Neural crest cell (in vitro differentiated cells): ENCODE measurements around the genes IRS1 and PID1.

DNA sequence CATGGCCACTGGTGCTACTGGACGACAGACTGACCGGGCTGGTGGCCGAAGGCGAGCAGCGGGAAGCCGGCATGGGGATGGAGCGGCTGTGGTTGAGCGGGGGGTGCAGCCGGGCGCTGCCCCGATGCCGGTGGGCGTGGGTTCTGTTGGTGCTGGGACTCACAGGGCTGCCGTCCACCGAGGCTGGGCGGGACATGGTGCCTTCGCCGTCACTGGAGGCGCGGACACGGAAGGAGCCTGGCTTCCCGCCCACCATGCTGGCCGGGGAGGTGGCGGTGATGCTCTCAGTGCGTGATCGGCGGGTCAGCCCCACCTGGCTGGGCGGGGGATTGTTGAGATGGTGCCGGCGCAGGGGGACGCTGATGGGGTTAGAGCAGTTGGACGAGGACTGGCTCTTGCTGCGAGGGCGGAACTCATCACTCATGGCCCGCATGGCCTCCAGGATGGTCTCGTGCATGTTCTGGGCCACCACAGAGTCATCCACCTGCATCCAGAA, 2.0 kb downstream of the IRS1 start:
- PRO-cap, result no peak

DNA sequence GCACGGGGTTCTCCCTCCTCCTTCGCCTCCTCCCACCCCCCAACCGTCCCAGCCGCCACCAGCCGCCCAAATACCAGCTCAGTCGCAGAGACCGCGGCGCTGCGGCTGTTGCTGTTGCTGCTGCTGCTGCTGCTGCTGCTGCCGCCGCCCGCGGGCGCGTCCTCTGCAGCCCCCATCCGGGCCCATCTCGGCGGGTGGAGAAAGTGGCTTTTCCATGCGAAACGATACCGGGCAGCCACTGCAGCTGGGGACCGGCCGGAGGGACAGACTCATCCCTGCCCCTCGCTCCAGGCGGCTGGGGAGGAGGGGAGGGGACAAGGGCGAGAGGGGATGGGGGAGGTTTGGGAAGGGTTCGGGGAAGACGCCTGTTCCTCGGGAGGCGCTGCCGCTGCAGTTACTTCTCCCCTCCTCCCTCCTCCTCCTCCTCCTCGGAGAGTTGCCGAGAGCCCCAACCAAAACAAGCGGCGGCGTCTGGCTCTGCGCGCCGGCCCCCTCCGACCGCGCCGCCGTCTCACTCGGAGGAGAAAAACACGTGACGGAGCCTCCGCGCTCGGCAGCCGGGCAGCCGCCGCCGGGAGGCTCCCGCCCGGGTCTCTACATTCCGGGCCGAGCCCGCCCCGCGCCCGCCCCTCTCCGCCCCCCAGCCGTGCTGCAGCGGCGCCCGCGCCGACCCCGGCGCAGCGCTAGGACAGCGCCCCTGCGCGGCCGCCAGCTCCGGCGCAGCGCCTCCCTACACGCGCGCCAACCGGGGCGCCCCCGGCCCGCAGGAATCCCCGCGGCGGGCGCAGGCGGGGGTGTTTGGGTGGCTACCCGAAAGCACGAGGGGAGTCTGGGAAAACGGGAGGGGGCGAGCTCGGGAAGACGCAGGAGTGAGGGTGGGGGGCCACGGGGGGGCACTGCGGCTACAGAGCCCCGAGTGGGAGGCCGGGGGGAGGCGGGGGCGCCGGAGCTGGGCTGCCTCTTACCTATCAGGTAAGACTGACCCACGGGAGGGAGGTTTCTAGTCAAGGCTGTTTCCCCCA, at the start of gene IRS1:
Gene IRS1, minus strand, starts transcription at position 570 of the 1,022 bp plus-strand sequence.
- PRO-cap, result bidirectional peak, plus-strand start at position 81 of the sequence, minus-strand start outside the sequence; bidirectional peak, plus-strand start at position 238 of the sequence, minus-strand start at position 167 of the sequence; bidirectional peak, plus-strand start at position 733 of the sequence, minus-strand start at position 513 of the sequence

GRCh38 chr2:226905553-226906970, 70.2 kb downstream of the RHBDD1 start:
- PRO-cap, result no peak

DNA sequence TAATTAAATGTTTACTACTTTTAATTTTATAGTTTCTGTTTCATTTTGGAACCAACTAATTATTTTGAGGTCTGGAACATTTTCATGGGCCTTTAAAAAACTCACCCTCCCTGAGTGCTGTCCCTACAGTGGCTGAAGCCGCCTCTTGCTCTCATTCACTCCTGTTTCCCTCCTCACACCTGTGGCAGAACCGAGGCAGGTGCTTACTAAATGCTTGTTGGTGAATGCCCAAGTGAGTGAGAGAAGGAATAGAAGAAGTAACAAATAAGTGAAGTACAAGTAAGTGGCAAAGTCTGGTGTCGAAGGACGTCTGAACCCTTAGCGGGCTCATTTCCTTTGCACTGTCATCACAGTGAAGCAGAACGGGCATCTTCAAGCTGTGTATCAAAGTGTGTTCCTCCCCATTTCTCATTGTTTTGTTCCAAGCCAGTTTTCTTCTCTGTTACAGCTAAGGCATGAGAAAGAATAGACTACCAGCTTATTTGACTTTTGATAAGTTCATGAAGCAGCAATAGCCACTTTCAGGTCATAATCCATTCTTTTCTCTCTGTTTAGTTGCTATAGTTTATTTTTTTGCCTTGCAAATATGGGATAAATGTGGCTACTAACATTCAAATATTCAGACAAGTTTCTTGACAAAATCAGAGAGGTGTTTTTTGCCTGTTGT, 135.3 kb downstream of the RHBDD1 start:
- PRO-cap, result no peak

DNA sequence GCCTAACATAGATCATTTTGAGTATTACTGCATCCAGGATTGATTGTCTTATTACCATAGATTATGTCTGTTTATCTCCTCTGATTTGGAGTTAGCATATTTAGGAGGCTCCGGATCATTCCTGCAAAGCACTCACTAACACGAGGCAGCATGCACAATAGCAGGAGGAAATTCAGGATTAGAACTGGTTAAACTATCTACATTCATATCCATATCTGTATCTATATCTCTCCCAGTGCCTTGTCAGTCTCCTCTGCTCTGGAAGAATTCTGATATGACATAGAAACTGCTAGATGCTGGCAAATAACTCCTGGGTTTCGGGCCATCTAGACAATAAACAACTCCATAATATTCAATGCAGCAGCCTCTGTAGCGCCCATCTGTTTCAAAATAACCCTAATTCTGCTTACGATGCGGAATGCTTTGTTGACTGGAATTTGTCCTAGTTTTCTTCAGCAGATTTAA, 149.2 kb downstream of the RHBDD1 start:
- PRO-cap, result no peak

GRCh38 chr2:227324478-227324954, 535 bp upstream of the MFF start:
- PRO-cap, result unidirectional peak, plus-strand start at chr2:227324778; unidirectional peak, plus-strand start at chr2:227324784

DNA sequence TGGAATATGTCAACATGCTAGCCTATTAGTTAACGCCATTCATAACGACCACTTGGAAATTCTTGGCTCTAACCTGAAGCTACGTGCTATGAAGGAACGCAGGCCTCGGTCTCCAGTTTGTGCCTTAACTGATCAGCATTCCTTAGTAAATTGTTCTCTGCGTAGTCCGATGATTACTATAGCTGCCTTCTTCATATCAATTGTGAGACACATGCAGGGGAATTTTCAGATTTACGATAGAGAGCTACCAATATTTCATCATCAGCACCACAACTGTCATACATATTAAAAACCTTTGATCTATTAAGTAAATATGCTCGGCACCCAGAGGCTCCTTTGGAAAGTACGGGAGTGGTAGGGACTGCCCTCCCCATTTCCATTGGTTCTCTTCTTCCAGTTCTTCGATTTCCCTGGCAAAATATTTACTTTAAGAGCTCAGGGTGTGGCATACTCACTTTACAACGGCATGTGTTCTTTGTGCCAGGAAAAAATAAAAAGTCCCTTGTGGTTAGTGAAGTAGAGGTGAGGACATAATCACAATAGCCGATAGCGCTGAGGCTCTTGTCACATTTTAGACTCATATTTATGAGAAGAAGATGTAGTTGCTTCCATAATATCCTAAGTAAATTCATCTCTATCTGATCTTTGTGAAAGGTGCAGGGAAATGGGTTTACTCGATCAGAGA, 17.3 kb upstream of the CCL20 start:
- PRO-cap, result no peak

DNA sequence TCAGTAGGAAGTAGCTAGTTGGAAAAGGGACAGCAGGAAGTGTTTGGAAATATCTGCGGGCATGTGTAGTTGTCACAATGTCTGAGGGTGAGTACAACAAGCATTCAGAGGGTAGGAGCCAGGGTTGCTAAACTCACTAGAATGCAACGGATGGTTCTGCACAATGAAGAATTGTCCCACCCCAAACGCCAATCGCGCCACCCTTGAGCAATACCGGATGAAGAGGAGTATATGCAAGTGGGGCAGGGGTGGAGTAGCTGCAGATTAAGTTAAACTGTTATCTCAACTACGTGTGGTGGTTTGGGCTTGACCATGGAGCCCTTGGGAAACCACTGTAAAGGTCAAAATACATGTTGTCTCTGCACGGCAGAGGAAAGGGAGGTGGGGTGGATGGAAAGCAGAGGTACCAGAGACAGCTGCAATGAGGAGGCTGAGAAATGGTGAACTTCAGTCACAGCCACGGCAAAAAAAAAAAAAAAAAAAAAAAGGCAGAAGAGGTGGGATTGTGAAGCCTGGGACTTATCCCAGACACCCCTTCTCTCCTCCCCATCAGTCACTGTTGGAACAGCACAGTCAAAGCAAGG, 5.2 kb downstream of the CCL20 start:
- PRO-cap, result no peak

GRCh38 chr2:229035331-229035944, 235.6 kb downstream of the PID1 start:
- PRO-cap, result no peak

DNA sequence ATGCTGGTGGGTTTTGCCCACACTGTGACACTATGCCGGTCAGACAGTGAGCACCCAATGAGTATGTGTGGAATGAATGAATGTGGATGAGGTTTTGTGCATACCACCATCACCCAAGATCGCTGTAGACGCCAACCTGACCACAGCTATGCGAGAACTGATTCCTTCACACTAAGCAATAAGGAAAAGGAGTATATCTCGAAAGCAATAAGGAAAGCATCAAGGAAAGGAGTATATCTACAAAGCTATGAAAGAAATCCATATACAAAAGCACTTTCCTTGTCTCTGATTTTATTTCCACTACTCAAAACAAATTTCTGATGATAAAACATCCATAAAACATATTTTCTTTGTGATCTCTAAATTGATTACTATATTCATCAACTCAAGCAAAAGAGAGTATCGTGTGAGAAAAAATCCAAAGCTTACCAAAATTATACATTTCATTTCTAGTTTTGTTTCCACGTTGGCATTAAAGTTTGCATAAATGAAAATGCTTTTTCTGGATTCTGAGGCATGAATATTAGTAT, 116.5 kb downstream of the PID1 start:
- PRO-cap, result no peak

DNA sequence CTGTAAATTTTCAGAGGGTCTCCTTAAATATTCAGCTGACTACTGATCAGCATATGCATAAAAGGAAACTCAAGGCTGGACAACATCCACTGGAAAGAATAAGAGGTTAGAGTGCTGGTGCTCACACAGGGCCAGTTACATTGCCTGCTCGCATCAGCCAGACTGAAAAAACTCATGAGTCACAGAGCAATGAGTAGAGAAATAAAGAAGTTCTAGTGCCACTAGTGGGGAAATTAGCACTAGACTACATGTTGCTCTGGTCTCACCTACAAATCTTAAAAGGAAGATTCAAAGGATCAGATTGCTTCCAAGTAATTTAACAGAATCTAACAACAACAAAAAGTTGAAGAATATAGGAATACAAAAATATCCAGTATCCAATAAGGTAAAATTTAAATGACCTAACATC, 106.2 kb downstream of the PID1 start:
- PRO-cap, result no peak

GRCh38 chr2:229179511-229180034, 91.5 kb downstream of the PID1 start:
- PRO-cap, result no peak

DNA sequence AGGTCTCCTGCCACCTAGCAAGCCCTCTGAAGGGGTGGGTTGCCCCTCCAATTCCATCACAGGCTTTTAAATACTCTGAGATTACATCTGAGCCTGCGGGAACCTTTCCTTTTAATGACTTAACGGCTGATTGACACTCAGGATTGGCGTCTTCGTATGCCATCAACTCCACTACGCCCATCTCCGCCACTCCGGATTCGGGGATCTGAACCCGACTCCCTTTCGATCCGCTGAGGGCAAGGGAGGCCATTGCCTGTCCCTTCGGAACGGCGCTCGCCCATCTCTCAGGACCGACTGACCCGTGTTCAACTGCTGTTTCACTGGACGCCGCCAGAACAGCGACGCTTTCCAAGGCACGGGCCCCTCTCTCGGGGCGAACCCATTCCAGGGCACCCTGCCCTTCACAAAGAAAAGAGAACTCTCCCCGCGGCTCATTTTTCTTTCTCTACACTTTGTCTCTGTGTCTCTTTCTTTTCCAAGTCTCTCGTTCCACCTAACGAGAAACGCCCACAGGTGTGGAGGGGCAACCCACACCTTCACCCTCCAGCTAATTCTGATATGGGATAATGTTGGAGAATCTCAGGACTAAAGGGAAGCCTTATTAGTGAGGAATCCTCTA, 90.4 kb downstream of the PID1 start:
- PRO-cap, result no peak

DNA sequence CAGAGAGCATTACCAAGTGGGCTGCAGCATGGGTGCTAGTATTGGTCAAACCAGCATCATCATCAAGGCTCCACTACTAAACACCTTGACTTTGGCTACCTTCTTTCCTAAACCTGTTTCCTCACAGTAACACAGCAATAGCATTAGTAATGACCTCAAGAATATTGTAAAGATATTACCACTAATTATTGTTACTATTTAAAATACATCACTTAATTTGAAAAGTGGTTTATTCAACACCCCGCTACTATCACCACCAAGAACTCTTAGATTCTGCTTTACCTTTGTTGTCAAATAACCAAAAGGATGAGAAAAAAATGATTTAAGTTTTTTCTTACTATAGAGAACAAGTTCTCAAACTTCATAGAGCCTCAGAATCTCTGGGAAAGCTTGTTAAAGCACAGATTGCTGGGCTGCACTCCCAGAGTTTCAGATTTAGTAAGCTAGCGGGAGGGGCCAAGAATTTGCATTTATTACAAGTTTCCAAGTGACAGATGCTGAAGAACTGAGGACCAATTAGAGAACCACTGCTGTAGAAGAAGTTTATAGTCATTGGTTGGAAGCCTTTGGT, 32.2 kb downstream of the PID1 start:
- PRO-cap, result no peak

GRCh38 chr2:229271058-229271698, at the start of gene PID1:
TSS of gene PID1 (minus strand) at chr2:229271287.
- PRO-cap, result bidirectional peak, plus-strand start at chr2:229271383, minus-strand start at chr2:229271265

DNA sequence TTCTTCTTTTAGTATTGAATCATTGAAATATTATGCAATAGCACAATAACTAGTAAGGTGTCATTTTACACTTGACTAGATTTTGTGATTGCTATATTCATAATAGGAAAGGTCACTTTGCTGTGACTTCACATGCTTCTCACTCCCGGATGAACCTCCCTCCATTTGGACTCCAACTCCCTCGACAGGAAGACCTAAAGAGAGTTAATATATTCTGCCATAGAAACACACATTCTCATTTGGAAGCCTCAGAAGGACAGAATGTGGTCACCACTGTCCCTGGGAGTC, 29.8 kb upstream of the PID1 start:
- PRO-cap, result no peak

DNA sequence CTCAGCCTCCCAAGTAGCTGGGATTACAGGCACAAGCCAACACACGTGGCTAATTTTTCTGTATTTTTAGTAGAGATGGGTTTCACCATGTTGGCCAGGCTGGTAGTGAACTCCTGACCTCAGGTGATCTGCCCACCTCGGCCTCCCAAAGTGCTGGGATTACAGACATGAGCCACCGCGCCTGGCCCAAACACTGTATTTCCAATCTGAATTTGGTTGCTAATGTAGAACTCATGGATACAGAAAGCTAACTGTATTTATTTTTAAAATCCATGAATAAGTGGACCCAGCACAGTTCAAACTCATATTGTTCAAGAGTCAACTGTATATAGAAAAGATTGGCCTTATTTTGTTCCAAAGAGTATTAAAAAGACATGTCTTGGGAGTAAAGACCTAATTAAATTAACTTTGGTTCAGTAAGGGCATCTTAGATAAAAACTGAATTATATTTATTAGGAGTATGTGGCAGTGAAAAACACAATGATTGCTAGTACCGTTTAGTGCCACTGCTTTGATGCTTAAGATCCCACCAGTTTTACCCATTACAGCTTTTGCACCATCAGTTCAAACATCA, 101.0 kb downstream of the TRIP12 start:
- PRO-cap, result no peak

- PRO-cap, result no peak
Observed at GRCh38 chr2:230220436-230220635, 552 bp upstream of the SP110 start.

GRCh38 chr2:230244435-230244918, 18.9 kb downstream of the SP140 start:
- PRO-cap, result no peak

GRCh38 chr2:230327421-230328090, 563 bp downstream of the SP140L start:
- PRO-cap, result no peak